A375 (cell line): ENCODE results near the gene CACNB1.

DNA sequence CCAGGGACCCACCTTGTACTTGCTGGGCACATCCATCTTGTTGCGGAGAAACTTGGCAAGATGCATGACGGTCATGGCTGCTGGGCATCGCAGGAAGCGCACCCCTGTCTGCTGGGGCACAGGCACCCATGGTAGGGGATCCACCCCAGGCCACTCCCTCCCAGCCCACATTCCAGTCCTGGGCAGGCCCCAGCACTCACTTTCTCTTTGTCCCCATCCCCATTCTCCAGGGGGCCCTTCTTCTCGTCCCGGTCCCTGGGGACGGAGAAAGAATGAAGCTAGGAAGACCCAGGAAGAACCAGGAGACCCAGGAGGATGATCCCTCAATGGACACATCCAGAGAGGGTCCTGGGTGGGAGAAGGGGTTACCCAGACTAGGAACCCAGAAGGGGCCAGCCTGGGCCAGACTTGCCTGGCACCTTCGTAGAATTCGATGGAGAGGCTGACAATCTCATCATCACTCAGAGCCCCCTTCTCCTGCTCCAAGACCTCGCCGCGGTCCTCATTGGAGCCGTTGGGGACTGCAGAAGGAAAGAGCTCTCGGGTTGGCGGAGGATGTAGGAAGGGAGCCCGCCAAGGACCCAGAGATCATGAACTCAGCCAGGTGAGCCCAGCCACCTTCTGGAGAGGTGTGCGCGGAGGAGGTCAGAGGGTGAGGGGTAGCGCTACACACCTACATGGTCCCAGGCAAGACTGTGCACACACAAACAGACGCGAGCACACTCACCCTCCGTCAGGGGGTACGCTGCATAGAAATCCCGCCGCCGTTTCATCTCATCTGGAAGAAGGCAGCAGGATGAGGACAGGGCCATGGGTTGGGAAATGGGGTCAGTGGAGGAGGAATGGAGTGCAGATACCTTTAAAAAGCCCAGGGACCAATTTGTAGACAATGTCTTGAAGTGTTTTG is 8.5 kb downstream of the CISD3 start:
- RAMPAGE, long total RNA = no peak

DNA sequence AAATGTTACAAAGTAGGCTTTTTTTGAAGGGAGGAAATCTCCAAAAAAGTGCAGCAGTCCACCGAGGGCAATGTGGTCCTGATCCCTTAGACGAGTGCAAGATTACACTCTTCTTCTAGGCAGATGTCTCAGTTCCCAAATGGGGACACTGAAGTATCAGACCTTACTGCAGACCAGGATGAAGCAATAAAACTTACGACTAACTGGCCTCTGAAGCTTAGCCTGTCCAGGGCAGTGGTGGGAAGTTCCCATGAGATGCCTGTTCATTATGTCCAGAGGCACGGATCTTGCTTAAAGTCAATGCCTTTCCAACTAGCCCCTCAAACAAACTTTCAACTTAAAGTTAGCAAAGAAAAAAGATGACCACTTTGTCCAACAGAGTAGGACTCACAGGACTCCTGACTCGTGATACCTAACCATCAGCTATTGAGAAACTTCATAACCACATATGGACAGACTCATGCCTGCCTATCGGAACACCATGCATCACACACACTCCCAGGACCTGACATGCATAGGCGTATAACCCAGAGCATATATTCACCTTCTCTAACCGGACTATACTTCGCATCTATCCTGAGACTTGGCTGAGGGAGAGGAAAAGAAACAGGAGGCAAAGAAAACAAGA is 2.4 kb downstream of the PIP4K2B start:
- RAMPAGE, long total RNA = no peak

GRCh38 chr17:38870293-38870817 is 497 bp downstream of the LASP1 start:
- RAMPAGE, long total RNA = no peak

- RAMPAGE, long total RNA = no peak
Observed at GRCh38 chr17:38897729-38898077, 27.8 kb downstream of the LASP1 start.

DNA sequence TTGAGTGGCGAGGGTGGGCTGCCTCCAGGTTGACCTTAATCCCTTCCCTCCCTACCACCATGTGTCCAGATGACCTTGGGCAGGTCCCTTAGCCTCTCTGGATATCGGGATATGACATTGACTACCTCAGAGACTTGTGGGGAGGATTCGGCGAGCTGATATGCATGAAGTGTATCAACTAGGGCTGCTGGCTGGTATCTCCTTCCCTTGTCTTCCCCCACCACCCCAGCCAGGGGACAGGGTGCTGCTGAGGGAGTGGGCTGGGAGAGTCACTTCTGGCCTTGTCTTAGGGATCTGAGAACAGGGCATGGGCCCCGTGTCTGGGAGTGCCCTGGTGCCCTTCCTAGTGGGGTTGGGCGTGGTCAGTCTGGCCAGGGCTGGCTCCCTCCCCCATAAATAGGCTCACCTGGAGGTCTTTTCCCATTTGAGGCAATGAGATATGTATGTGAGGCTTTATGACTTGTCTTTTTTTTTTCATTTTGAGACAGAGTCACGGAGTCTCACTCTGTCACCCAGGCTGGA is 41.5 kb downstream of the LASP1 start:
- RAMPAGE, long total RNA = no peak

- RAMPAGE, long total RNA = no peak
Observed at GRCh38 chr17:39014433-39014926, 47.3 kb upstream of the FBXO47 start.

DNA sequence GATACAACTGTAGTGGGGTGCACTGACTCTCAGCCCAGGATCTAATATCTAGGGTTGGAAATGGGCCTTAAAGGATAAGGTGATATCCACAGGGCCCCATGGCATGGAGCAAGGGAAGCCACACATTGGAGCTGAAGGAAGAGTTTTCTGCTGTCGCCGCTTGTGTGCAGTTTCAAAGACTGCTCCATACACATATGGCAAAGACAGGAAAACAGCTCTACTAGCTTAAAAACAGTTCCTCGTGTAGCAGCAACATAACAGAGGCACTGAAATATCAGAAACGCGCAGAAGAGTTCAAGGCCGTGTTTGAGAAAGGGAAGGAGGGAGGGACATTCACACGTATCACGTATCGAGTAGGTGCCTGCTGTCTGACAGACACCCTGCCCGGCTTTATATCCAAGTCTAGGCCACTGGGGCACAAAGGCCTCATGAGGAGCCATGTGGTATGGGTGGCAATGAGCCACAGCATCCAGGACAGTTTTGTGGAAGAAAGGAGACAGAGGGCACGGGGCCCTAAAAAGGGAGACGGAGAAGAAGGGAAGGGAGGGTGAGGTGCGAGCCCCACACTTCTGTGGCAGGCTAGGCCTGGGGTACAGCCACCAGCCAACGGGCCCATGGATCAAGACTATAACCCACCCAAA is 50.4 kb downstream of the PLXDC1 start:
- RAMPAGE, long total RNA = no peak

GRCh38 chr17:39177171-39177937 is 11.4 kb upstream of the ARL5C start:
- RAMPAGE, long total RNA = no peak

DNA sequence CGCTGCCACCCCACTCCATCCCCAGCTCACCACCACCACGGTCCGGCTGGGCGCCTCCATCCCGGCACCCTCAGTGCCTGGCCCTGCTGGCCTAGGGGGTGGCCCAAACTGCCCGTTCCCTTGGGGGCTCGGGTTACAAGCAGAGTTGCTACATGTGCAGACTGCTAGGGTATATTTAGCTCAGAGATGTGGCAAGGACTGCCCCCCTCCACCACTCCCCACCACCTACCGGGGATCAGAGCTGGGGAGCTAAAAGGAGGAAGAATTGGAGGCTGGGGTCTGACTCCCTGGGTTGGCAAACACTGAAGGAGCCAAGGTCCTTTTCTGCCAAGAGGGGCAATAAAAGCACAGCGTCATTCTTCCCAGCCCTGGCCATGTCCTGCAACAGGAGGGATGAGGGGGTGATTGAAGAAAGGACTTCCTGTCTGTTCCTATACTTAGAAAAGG is 4.0 kb downstream of the CACNB1 start:
- RAMPAGE, long total RNA = no peak

- RAMPAGE, long total RNA = no peak
Observed at GRCh38 chr17:39197464-39198166, at the start of gene CACNB1. CACNB1 (minus strand) TSS chr17:39197669.

DNA sequence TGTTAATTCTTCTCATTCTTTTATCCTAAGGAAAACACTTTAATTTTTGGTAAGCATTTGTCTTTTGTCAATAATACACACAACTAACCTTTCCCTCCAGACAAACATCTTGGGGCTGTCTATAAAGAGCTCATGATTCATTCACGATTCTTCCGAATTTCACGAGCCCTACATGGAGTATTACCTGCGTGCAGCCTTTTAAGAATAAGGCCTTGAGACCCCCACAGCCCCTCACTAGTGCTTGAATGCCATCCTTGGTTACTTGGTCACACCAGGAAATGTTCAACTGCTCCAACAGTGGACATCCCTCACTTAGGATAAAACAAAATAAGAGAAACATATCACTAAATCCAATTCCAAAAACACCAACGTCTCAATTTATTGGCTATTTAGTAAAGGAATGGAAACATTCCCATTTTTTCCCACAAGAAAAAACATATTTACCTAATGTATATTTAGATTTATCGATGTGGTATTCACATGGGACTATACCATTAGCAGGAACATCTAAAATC is 56.9 kb upstream of the STAC2 start:
- RAMPAGE, long total RNA = no peak

GRCh38 chr17:39443401-39443913 is 7.6 kb downstream of the MED1 start:
- RAMPAGE, long total RNA = no peak

DNA sequence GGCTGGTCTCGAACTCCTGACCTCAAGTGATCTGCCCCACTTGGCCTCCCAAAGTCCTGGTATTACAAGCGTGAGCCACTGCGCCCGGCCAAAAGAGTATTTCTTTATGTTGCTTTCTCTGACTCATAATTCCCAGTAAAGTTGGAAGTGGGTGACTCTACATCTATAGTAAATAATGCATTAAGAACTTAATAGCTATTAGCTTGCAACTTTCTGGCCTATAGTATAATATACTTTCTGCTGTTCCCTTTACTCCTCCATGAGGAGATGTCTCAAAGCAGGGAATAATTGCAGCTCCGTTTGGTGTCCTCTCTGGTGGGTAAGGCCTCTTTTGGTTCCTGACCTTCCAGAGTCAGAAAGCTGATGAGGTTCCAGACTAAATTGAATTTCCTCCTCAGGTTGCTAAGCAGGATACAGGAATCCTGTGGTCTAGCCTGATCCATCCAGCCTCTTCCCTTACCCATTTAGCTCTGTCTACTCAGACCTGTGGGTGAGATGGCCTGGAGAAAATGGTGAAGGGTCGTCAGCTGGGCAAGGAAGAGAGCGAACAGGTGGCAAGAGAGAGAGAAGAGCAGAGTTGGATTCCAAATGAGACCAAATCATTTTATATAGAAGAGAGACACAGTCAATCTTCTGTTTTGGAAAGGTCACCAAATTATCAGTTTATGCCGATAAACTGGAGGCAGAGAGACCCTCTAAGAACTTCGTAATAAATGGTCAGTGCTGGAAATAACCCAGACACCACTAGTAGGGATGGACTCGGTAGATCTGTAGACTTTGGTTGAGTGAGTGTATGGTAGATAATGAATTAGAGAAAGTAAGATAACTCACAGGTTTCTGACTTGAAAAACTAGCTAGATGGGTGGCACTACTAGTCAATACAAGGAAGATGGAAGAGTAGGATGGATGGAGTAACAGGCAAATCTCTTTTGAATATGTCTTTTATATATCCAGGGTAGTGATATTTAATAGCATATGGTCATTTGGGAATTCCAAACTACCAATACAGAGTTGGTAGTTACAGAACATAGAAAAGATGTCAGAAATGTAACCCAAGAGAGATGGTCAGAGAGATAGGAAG is 42.3 kb downstream of the CDK12 start:
- RAMPAGE, long total RNA = no peak

DNA sequence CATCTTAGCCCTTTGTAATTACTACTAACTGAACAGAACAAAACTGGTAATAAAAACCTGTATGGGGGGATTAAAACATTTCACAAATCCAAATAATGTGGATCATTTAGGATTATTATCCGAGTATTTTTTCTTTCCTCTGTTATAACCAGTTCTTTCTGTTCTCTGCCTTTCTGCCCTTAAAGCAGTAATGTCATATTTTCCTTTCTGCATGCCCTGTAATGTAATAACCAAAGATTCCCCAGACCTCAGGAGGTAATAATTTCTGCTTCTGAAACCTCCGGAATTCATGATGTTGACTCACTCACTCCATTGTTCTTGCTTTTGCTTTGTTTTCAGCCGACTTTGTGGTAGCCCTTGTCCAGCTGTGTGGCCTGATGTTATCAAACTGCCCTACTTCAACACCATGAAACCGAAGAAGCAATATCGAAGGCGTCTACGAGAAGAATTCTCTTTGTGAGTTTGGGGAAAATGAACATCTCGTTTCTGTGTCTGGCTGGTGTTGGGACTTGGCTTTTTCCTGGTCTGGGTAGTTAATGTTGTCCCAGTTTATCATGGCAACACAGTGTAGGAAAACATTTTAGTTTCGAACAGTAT is 55.9 kb downstream of the CDK12 start:
- RAMPAGE, long total RNA = no peak

- RAMPAGE, long total RNA = no peak
Observed at GRCh38 chr17:39628974-39629836, 2.5 kb downstream of the PPP1R1B start.

DNA sequence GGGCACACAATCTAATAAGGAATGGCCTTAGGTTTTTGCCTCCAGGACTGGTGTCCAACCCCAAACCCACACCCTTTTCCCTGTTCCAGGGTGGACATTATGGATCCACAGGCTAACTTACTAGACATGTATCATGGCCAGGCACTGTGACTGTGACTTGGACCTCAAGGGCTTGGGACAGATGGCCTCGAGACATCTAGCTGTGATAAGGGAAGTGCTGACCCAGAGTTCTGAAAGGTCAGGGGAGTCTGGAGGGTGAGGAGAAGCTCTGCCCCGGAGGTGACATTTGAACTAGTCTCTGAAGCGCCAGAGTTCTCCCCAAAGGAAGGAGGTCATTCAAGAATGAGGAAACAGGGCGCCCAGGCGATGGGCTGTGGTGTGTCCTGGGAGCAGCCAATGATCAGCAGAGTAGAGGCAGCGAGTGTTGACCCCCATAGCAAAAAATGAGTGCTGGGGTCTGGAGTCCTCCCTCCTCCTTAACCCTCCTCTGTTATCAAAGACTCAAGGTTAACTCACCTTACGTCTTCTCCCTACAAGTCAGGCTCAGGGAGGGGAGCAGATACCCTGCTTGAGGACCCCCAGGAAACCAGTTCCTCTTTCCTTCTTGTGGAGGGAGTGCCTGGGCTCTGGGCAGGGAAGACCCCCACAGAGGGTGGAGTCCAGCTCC is 4.9 kb downstream of the STARD3 start:
- RAMPAGE, long total RNA = no peak

DNA sequence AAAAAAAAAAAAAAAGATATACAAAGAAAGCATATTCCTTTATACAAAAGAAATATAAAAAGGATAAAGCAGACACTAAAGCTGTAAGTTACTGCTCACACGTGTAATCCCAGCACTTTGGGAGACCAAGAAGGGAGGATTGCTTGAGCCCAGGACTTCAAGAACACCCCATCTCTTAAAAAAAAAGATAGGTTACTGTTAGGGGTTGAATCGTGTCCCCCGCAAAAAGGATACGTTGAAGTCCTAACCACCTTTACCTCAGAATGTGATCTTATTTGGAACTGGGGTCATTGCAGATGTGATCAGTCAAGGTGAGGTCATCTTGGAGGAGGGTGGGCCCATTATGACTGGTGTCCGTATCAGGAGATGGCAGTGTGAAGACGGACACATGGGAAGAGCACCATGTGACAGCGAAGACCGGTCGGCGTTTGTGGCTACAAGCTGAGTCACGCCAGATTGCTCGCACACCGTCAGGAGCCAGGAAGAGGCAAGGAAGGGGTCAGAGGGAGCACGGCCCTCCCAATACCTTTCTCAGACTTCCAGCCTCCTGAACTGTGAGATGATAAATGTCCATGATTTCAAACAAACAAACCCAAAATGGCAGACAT is 13.0 kb downstream of the STARD3 start:
- RAMPAGE, long total RNA = no peak

- RAMPAGE, long total RNA = no peak
Observed at GRCh38 chr17:39660647-39660881, 4.6 kb upstream of the TCAP start.

GRCh38 chr17:39662964-39663672 is 2.0 kb upstream of the TCAP start:
- RAMPAGE, long total RNA = no peak

DNA sequence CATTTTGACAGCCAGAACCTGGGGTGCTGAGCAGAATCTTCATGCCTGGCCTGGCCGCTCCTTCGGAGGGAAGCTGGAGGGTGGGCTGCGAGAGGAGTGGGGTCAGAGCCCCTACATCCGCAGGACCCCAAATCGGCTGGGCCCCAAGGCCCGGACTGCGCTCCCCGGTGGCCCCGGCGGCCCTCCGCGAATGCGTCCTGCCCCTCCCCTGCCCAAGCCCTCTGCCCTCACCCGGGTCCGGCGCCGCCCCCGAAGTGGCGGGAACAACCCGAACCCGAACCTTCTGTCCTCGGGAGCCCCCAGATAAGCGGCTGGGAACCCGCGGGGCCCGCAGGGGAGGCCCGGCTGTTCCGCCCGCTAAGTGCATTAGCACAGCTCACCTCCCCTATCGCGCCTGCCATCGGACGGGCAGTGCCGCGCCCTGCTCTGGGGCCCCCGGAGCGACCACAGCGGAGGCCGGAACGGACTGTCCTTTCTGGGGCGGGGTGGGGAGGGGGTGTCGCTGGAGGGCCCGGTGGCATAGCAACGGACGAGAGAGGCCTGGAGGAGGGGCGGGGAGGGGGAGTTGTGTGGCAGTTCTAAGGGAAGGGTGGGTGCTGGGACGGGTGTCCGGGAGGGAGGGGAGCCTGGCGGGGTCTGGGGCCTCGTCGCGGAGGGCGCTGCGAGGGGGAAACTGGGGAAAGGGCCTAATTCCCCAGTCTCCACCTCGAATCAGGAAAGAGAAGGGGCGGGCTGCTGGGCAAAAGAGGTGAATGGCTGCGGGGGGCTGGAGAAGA is 742 bp upstream of the PNMT start:
- RAMPAGE, long total RNA = no peak